Cardiac ventricle fibroblast (primary cell): ENCODE data around the genes TENM4 and FAM181B.

DNA sequence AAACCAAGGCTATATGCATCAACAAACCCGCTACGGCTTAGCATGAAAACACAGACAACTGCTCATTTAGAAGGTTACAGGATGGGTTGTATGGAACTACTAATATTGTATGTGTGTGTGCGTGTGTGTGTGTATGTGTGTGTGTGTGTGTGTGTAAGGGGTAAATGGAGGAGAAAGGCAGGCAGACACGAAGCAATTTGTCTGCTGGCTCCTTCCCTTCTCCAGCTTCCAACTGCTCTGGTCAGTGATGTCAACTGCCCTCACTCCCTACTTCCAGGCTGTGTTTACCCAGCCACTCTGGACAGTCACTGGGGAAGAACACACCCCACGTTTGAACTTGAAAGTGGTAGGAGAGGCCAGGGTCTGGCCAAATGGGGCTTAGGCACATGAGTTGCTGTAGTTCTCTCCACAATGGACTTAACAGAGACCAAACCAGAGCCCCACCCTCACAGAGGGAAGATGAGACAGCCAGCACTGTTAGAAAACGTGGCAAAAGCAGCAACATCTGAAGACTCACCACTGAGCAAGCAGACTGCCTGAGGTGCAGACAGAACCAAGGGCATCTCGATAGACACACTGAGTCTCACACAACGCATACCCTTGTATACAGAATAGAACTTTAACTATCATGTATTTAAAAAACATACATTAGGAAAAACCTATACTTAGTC is 46.9 kb downstream of the GAB2 start:
- RAMPAGE, long total RNA, result no peak

DNA sequence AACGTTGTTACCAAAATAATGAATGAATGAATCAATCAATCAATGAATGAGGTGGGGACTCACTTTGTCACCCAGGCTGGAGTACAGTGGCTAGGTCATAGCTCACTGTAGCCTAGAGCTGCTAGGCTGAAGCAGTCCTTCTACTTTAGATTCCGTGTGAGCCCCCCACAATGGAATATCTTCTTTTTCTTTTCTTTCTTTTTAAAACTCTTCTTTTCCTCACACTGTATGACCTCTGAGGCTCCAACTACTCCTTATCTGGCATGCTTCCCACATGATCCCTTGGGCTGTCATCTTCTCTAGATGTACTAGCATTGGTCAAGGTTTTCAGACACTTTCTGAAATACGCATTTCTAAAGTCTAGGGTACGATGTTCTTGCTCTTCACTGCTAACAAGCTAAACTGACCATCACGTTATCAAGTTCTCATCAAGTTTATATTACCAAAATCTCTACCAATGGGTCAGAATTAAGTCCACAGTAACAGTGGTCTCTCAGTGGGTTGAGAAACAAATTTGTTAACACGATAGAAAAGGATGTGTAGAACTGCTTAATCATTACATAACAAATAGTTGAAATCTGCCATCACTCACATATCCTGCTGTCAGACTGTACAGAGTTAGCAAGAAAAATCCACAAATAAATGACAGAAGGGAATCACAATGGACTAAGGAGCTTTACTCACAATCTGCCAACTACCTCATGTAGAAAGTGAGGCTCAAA is 30.4 kb downstream of the GAB2 start:
- RAMPAGE, long total RNA, result no peak

GRCh38 chr11:78408553-78409266 is 8.9 kb downstream of the GAB2 start:
- RAMPAGE, long total RNA, result no peak

DNA sequence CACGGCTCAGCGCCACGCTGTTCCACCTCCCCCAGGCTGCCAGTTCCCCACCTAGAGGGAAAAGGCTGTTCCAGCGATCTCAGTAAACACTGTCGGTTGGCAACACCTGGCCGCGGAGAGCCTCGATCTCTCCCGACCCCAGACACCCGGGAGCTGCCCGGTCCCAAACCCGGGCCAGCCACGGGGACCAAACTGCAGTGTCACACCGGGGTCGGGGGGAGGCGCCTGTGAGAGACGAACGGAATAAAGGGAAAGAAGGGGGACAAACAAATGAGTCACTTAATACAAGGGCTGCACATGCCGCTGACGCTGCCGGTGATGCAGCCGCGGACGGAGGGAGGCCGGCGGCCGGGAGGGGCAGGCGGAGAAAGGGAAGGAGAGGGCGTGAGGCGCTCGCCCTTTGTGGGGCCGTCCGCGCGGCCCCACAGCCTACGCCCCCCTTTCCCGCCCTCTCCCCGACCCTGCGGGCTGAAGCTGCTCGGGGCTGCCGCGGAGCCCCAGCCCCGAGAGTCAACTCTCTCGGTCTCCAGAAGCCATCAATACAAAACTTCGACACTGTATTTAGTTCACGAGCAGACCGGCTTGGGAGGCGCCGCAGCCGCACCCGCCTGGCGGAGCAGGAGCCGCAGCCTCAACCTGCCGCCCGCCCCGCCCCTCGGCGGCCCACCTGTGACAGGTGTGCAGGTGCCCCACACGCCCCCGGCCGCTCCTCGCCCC is 653 bp downstream of the GAB2 start:
- RAMPAGE, long total RNA, result no peak

DNA sequence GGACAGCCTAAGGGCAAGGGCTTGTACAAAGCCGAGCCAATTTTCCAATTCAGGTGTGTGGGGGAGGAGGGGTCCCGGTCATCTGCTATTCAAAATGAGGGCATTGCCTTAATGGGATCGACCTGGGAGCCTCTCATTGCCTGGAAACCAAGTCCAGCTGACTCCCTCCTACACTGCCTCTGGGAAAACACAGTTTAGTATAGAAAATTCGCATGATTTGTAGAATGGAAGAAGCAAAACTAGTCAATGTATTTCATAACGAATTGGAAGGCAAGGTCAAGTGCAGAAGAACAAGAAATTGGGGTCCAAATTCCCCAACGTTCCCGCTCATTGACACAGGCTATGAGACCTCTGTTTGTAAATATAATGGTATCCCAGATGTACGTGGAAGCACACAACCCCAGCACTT is 793 bp upstream of the GAB2 start:
- RAMPAGE, long total RNA, result no peak

- RAMPAGE, long total RNA, result no peak
Observed at GRCh38 chr11:78423018-78423629, 5.5 kb upstream of the GAB2 start.

DNA sequence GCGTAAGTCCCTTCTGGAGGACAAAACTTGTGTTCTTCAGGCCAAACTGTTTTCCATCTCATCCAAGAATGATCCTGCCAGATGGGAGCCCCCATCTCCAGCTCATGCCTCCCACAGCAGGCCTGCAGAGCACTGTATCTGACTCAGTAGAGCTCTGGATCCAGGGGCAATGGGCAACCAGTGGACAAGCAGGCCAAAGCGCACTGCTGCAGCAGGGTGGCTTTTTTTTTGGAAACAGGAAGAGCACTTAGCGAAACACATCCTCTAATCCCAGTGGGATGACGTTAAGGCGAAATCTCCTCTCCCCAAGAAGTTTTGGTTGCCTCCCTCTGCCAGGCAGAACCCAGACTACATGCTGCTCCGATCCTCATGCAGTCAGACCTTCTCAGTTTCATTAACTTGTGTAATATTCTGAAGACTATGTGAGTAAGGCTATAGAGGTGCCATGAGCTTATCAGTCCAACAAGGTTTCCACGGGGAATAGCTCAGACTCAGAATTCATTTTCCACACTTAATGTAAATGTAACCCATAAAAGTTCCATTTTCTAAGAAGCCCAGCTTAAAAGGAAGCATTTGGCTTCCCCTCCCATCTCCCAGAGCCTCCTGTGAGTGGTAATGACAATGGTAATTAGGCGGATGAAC is 81.3 kb upstream of the NARS2 start:
- RAMPAGE, long total RNA, result no peak

GRCh38 chr11:78683727-78684175 is 109.1 kb upstream of the NARS2 start:
- RAMPAGE, long total RNA, result no peak

DNA sequence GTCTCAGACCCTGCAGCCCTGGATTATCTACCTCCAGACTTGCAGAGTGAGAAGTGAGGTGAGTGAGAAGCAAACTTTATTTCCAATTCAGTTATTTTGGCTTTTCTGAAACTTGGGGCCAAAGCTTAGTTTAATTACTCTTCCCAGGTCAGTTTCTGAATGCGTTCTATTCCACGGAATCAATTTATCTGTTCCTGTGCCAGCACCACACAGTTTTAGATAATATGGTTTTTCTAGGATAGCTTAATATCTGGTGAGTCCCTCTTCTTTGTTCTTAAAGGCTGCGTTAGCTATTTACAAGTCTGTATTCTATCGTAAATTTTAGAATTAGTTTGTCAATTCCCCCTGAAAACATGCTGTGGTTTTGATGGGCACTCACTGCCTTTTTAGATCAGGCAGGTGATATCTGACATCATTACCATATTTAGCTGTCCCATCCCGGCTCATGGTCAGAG is 150.3 kb upstream of the NARS2 start:
- RAMPAGE, long total RNA, result no peak

DNA sequence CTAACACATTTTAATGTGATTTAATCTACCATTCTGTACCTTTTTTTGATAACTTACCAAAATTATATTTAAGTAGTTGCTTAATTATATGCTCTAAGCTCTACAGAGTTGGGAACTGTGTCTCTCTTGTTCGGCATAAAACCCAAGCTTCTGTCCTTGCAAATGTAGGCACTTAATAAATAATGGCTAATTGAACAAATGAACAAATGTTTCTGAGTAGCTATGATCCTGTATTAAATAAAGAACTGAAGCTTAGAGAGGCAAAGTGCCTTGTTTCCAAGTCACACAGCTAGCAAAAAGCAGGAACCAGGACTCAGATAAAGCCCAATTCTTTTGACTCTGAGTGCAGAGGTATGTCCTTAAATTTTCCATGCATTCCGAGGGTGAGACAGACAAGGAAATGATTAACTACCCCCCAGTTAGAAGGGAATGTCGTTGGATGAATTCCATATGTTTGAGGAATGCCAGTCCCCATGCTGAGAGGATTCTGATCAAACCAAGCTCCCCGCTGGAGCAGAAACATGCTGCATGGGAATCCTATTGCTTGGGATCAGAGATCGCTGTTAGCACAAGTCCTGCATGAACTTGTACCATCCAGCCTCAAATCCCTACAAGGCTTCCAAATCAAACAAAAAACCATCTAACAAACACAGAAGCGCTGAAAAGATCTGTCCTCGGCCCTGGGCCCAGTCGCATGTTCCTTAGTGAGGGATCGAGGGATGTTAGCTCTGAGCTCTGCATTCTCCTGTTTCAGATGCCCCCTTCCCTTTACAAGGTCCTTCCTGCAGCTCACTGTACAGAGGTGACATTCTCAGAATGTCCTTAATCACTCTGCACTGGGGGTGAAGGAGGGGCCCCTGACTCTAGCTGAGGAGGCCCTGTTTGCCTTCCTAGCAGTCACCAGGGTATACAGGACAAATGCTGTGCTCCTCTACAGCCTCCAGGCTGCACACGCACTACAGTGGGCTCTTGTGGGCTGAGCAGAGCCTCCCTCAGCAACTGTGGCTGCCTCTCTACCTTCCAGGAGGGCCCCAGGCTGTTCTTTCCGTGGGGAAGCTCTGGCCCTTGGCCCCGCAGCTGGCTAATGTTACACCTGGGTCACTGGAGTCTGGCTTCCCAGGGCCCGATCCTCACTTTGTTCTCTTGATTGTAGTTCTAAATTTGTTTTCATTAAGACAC is 353.5 kb downstream of the TENM4 start:
- RAMPAGE, long total RNA, result no peak

DNA sequence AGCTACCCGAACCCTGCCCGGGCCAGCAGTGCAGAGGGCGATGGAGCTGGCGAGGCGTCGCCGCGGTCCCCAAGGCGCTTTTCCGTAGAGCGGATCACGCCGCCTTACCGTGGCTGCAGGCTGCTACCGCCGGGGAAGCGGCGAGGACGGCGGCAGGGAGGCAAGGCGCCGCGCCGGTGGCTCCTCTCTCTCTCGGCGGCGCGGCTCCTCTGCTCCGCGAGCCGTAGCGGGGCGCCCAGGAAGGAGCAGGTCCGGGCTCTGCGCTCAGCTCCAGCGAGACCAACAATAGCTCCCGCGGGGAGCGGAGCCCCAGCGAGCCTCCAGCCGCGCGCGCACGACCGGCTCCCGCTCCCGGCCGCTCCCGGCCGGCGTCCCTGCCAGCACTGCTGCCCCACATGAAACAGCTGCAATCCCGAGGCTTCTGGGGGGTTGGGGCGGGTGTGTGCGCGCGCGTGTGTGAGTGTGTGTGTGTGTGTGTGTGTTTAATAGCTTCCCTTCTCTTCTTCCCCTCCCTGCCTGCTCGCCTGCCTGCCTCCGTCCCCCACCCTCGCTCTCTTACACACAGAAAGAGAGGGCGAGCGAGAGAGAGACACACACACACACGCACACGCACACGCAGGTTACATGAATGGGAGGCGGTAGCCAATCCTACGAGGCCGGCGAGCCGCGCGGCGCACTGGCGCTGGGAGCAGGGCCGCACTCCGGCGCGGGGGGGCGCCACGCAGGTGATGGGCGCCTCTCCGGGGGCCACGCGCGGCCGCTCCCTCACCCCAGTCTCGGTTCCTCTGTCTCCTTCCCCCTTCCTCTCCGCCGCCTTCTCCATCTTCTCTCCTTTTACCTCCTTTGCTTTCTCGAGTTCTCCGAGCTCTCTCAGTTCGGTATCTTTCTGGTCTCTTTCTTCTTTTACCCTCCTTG is at the start of gene TENM4:
TSS of gene TENM4 (minus strand) at position 630 of the 915 bp plus-strand sequence.
- RAMPAGE, long total RNA, result no peak

DNA sequence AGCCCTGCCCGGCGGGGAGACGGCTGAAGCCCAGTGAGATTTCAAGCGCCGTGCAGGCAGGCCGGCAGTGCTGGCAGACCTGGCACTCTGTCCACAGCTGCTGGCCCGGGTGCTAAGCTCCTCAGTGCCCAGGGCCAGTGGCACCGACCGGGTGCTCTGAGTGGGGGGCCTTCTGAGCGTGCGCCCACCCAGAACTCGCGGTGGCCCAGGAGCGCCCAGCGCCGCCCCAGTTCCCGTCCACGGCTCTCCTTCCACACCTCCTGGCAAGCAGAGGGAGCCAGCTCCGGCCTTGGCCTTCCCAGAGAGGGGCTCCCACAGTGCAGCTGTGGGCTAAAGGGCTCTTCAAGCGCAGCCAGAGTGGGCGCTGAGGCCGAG is 989.0 kb downstream of the FAM181B start:
- RAMPAGE, long total RNA, result no peak

GRCh38 chr11:82733022-82734062 is at the start of gene FAM181B:
TSS of gene FAM181B (minus strand) at chr11:82733864.
- RAMPAGE, long total RNA, result no peak

DNA sequence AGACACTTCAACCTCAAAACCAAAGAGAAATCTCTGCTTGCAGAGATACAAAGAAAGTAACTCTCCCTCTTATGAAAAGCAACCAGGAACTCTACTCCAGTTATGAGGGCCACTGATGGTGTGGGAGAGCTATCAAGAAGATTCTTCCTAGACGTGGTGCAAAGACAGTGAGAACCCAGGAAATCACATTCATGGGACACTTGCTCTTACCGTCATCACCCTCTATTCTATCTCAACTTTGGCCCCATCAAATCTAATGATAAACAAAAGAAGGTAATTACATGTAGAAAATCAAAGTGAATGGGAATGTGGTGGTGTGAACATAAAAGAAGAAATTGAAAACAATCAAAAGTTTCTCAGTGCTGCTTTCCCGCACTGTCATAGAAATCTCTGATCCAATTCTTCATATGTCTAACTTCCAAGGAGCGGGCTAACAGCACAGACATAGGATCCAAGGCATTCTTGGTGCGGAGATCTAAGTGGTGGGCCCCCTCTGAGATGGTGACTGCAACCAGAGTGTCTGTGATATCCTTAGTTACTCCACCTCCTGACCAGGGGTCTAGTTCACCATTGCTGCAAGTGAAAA is 75.6 kb downstream of the PRCP start:
- RAMPAGE, long total RNA, result no peak

- RAMPAGE, long total RNA, result no peak
Observed at GRCh38 chr11:82901950-82902156, 317 bp downstream of the DDIAS start.

DNA sequence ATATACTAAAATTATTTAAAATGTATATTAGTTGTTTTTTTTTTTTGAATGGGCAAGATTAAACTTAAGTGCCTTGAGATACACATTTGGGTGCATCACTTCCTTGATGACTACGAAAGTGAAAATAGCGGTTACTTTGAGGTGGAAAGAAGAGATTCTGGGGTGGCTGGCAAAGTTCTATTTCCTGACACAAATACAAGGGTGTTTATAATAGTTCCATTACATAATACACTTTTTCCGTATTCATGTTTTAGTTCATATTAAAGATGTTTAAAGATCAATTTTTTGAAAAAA is 58.4 kb downstream of the DDIAS start:
- RAMPAGE, long total RNA, result no peak

- RAMPAGE, long total RNA, result no peak
Observed at GRCh38 chr11:82960398-82961141, 59.0 kb downstream of the DDIAS start.

- RAMPAGE, long total RNA, result no peak
Observed at GRCh38 chr11:83070110-83070274, 1.7 kb downstream of the RAB30 start.

DNA sequence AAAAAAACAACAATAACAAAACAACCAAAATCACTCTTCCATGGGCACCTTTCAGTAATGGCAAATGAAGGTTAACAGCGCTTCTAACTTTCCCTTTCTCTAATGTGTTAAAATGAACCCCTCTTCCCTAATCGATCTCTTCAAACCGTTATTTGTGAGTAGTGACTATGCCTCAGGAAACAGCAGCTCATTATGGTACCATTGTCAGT is 1.1 kb downstream of the RAB30 start:
- RAMPAGE, long total RNA, result no peak

GRCh38 chr11:83116220-83116550 is 40.7 kb upstream of the PCF11 start:
- RAMPAGE, long total RNA, result no peak